Mesothelial cell of epicardium (in vitro differentiated cells): Measurements from ENCODE around the gene APELA.

DNA sequence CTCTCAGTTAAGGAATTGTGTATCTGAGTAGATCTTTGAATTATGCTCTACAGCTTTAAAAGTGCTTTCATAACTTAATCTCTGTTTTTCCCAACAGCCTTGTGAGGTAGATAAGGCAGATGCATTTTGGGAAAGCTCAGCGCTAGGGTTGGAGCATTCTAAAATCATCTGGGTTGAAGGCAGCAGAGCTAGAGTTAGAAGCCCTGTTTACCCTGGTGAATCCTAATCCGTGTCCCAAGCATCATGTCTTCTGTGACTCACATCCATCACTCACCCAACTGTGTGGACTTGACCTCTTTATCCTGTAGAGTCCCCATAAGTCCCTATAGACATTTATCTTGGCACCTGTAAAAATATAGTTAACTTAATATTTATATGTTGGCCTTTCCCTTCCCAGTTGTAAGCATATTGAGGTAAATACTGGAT, 49.9 kb downstream of the FNIP2 start:
- PRO-cap, result no peak

GRCh38 chr4:158825458-158826217, 56.8 kb downstream of the FNIP2 start:
- PRO-cap, result no peak

DNA sequence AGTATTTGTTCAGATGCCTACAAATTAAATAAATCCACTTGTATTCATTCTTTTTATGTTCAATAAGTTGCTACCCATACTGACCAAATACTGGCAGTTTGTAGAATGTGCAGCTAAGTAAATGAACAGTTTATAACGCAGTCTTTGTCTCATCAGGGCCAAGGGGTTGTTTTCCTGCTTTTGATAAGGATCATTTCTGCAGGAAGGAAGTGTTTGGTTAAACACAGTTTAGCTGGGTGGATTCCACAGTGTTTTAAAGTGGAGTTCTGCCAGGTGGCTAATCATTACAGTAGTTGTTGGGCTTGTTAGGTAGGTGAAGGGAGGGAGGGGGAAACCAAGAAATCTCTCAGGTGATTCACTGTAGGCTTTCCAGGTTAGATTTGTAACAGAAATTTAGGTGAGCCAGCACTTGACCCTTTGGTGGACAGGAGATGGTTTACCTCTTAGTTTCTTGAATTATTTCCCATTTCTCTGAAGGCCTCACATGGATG, 58.0 kb downstream of the FNIP2 start:
- PRO-cap, result no peak

DNA sequence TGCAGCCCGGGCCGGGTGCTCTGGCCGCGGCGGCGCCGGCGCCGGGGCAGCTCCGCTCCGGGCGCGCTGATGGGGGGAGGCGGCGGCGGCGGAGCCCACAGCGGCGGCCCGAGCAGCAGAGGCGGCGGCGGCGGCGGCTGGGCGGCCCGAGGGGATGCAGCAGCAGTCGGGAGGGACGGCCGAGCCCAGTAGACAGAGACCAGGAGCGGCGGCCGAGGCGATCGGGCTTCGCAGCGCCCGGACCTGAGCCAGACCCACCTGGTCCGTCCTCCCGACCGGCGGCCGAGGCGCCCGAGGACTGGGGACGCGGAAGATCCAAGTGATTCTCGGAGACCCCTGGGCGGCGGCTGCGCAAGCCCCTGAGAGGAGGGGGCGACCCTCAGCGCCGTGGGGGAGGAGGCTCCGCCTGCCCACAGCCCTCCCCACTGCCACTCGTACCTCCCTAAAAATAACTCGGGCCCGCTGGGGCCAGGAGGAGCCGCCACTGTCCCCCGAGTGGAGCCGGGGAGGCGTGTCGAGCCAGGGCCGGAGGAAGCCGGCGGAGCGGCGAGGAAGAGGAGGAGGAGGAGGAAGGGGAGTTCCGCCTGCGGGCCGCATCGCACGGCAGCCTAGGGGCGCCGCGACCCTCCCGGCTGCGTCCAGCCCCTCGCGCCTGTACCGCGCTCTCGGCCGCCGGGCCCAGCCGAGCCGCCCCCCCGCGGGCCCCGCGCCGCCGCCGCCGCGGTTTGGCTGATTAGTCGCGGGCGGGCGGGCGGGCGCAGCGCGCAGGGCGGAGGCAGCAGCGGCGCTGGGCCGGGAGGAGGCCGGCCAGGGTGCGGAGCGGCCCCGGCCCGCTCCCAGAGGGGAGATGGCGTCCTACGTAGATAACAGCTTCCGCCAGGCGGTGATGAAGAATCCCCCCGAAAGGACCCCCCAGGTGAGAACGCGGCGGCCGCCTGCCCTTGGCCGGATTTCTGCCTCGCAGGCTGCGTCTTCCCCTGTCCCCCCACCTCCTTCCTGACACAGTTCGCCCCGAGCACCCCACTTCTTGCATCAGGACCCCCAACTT, 761 bp downstream of the RAPGEF2 start:
- PRO-cap, result bidirectional peak, plus-strand start at position 772 of the sequence, minus-strand start at position 656 of the sequence

- PRO-cap, result no peak
These were observed 163.9 kb downstream of the RAPGEF2 start for GRCh38 chr4:159266767-159267280.

GRCh38 chr4:159282942-159283248, 180.0 kb downstream of the RAPGEF2 start:
- PRO-cap, result no peak

DNA sequence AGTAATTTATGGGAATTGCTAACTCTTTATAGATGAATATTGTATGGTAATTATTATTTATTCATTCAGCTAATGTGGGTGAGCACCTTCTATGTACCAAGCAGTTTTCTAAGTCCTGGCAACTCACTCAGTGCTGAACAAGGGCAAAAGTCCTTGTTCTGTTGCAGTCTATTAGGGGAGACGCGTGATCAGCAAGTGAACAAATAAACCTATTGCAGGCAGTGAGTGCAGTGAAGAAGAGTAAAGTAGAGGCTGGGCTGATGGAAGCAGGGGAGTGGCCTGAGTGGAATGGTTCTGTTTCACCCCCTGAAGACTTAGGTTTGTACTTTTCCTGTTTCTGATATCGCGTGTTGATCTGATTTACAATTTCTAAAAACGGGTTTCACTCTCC, 214.3 kb downstream of the RAPGEF2 start:
- PRO-cap, result no peak

- PRO-cap, result no peak
These were observed 250.6 kb downstream of the RAPGEF2 start for GRCh38 chr4:159353568-159353841.

GRCh38 chr4:160593337-160593775, 1490.5 kb downstream of the RAPGEF2 start:
- PRO-cap, result no peak

GRCh38 chr4:161577796-161578260, 586.0 kb downstream of the FSTL5 start:
- PRO-cap, result no peak

DNA sequence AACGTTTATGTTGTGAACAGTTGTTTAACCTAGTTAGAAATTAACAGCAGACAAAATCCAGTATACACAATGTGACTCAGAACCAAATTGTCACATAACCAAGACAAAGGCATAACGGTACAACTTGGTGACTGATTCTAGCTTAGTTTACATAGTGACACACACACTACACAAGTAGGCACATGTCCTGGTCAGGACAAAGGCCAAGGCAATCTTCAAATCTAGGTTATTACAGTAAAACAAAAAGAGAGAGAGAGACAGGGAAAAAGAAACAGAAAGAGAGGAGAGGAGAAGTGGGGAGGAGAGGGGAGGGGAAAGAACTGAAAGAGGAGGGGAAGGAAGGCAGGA, 482.6 kb downstream of the NAF1 start:
- PRO-cap, result no peak

GRCh38 chr4:163154811-163155157, 11.9 kb downstream of the NAF1 start:
- PRO-cap, result no peak

- PRO-cap, result no peak
These were observed 19.3 kb upstream of the NAF1 start for GRCh38 chr4:163185939-163186396.

GRCh38 chr4:163189971-163190403, 23.3 kb upstream of the NAF1 start:
- PRO-cap, result no peak

DNA sequence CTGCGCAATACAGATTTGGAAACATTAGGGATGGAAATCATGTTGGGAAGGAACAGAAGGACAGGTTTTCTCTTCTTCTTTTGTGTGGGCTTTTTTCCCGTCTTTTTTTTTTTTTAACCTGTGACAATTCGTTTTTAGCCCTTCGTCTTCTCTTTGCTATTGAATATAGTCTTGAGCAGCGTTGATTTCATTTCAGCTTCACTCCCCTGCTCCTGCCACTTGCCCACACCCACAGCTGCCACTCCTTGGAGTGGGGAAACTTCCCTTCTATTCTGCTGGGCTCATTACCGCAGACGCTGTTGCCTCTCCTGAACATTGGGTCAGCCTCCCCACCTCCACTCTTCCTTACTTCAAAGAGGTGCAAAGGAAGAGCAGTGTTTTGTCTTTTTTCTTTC, 621 bp upstream of the NPY5R start:
- PRO-cap, result no peak

- PRO-cap, result no peak
These were observed 250 bp upstream of the NPY5R start for GRCh38 chr4:163343469-163343814.

GRCh38 chr4:163611531-163612566, 117.4 kb downstream of the TMA16 start:
- PRO-cap, result no peak

DNA sequence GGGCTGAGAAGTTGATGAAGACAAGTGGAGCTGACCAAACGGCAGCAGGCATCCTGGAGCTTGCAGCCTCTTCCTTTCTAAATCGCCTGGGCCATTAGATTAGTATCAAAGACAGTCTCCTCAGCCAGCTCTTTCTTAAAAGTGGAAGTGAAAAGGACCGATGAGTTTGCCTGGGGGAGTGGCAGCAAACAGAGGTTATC, 179.8 kb downstream of the TMA16 start:
- PRO-cap, result no peak

GRCh38 chr4:164876731-164877473, at the start of gene APELA:
TSS of gene APELA (plus strand) at chr4:164877178.
- PRO-cap, result no peak

- PRO-cap, result no peak
These were observed 506 bp upstream of the KLHL2 start for GRCh38 chr4:165206910-165207199.